ENCODE measurements around the genes STAMBPL1 and IFIT2.

DNA sequence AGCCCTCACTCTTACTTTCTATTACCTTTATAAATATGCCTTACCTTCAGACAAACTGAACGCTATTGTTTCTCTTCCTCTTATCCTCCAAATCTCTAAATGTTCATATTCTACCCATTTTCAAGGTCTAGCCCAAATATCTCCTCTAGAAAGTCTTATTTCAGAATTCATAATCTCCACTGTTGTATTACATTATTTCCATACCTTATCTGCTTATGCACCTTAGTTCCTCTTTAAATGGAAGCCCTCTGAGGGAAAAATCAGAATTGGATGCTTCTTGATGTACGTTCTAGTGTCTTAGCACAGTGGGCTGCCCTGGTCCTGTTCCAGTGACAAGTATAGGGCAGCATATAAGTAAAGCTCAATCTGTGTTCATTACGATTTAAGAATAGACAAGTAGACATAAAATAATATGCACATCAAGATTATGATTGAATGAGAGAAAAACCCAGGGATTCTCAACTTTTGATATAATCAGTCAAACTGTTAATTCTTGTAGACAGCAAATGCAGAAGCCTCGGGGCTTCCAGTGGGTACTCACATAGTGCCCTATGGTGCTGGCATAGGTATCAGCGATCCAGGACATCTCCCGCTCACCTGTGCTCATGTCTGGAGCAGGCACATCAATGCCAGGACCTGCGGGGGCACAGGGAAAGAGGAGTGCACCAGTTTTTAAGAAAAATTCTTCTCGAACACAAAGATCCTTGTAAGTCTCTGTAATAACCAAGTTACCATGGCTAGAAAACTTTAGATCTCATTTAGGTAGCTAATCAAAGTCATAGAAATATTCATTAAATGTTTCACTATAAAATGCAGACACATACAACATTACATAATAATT, 26.9 kb downstream of the GLUD1 start:
- PRO-cap, 2 experiments = no peak in any of the 2 experiments

DNA sequence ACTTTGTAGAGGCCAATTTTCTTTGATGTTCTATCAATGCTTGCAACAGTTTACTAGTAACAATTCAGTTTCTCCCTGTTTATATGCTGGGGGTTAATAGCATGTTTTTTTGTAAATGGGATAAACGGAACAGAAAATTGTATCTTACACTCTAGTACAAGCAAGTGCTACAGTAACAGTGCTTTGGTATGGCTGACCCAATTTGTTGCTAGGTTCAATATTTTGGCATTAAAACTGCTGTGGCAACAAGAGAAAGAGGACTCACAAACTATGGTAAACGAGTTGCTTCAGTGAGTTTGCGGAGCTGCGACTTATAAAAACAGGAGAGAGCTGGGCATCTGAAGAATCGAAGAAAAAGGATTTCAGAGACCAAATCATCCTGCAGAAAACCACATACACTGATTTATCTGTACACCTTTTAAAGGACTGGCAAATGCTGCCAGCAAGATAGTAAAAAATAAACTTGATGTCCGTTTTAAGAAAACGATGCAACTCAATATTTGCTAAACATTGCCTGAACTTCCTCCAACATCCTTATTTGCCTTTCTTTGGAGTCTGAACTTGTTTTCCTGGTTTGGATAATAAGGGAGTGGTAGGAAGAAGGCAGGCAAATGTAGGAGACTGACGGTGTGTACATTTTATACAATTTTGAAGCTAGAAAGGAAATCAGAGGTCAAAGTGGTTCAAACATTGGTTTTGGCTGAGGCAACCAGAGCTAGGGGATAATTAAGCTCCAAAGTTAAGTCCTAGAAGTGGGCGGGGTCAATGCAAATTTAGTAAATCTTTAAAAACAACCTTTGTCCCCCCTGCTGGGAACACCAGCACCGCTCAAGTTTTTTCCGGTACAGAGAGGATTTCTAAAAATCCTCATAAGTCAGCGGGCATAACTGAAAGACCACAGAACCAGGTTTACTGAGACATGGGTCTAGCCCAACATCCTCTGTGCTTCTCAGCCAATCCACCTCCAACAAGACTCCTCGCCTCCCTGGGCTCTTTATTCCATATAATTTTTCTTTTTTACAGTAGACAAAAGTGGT, 2.0 kb downstream of the GLUD1 start:
- PRO-cap, 2 experiments = peak in 2 of 2 experiments; most common plus-strand start position 898 of the sequence (in 2); most common minus-strand start position 177 of the sequence (in 1)

DNA sequence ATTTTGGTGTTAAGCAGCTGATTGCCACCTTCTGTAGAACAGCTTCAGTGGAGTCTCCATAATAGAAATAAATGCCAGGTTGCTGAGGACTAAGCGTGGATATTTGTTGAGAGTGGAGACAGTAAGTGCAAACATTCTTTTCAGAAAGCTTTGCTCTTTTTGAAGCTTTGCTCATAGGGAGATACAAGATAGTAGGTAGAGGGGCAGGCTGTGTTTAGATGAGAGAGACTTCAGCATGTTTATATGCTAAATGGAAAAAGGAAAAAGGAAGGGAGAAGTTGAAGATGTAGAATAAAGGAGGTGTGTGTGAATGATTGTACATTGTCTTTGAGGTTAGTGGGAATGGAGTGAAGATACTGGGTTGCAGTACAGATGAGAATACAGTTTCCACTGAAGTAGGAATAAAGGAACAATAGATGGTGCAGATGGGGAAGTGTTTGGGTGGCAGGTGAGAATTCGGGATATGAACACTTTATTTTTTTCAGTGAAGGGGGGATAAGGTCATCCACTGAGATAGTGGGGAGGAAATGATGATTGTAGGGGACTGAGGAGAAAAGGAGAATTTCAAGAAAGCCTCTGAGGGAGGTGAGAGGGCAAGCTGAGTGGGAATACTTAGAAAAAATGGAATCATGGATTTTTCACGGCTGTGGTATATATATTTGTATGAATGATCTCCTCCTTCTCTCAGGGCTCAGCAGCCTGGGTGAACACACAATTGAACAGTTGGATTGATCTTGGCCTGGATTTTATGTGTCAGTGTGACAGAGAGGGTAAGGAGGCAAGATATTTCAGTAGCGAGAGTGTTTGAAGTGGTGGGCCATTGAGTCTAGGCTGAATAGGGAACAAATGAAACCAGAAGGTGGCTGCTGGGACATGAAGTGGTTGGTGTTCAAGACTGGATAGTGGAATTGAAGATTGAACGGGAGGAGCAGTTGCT, 21.4 kb downstream of the SHLD2 start:
- PRO-cap, 2 experiments = no peak in any of the 2 experiments

DNA sequence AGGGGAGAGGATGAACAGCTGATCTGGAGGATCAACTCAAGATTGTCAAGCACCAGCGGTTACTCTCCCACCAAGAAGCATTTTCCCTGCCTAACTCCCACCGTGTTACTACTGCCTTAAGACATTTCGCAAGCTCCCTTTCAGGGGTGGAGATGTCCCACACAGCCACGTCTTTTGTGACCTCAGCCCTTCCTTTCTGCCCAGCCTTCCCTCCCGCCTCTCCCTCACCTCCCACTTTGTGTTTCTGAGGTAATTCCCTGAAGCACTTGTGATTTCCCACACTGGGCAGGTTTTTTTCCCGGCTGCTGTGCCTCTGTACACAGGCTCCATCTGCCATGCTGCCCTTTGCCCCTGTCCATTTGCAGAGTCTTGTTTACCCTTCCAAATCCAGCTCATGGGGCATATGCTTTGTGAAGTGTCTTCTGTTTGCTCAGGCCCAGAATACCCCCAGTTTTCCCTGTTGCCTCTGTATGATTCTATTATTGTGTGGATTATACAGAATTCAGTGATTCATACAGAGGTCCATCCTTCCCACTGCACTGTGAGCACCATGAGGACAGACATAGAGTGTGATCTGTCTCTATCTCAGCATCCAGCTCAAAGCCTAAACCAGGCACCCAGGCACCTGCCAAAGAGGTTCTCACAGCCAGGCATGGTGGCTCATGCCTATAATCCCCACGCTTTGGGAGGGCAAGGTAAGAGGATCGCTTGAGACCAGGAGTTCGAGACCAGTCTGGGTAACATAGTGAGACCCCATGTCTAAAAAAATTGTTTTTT, 40.8 kb upstream of the PAPSS2 start:
- PRO-cap, 2 experiments = no peak in any of the 2 experiments

DNA sequence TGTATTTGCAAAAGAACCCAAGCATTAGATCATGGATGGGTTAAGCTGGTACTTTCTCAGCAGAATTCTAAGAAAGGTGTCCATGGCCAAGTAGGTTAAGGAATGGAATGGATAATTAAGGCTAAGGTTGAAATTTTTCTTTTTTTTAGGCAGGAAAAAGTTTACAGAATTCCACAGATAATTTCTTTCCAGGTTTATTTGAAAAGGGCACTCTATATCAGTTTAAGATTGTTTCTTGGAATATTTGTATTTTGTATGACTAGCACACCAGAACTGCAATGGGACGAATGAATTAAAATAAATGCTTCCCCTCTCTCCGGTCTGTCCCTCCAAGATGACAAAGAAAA, 17.4 kb upstream of the PAPSS2 start:
- PRO-cap, 2 experiments = no peak in any of the 2 experiments

GRCh38 chr10:87721843-87722188, 62.1 kb downstream of the PAPSS2 start:
- PRO-cap, 2 experiments = no peak in any of the 2 experiments

- PRO-cap, 2 experiments = no peak in any of the 2 experiments
These were observed 154.3 kb downstream of the PTEN start for GRCh38 chr10:88017788-88018069.

DNA sequence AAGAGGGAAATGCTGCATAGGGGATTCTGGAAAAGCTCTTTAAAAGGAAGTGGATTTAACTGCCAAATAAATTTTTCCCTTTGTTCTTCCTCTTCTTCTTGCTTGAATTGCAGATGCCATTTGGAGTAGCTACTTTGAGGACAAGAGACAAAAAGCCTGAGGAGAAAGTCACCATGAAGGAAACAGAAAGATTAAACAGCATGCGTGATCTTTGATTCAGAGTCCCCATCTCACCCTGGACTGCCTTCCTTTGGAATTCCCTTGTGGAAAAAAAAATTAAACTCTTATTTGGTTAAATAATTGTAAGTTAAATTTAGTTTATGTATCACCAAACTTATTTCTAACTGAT, 194.4 kb downstream of the PTEN start:
- PRO-cap, 2 experiments = no peak in any of the 2 experiments

- PRO-cap, 2 experiments = no peak in any of the 2 experiments
These were observed 350.0 kb downstream of the RNLS start for GRCh38 chr10:88232888-88233664.

DNA sequence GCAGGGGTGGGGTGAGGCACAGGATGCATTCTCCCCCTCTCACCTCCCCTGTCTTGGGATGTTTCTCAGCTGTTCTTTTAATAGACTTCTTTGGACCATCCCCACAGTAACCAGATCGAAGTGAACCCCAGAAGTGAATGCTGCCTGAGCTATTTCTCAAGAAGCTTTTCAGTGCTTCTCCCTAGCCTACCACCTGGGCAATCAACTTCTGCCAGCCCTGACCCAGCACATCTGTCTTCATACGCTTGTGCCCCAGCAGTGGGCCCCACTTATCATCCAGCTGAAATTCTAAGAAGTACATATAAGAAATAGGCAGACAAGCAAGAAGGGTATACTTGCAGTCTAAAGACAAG, 83.6 kb downstream of the RNLS start:
- PRO-cap, 2 experiments = no peak in any of the 2 experiments

- PRO-cap, 2 experiments = no peak in any of the 2 experiments
These were observed 2.7 kb upstream of the LIPN start for GRCh38 chr10:88757032-88757560.

GRCh38 chr10:88879847-88880955, at the start of gene STAMBPL1:
Gene STAMBPL1 (plus strand): TSS chr10:88880245.
- PRO-cap, 2 experiments = peak in 2 of 2 experiments; most common plus-strand start chr10:88880665 (in 2); most common minus-strand start chr10:88880152 (in 2)

- PRO-cap, 2 experiments = no peak in any of the 2 experiments
These were observed 13.2 kb downstream of the ACTA2 start for GRCh38 chr10:88939384-88939752.

DNA sequence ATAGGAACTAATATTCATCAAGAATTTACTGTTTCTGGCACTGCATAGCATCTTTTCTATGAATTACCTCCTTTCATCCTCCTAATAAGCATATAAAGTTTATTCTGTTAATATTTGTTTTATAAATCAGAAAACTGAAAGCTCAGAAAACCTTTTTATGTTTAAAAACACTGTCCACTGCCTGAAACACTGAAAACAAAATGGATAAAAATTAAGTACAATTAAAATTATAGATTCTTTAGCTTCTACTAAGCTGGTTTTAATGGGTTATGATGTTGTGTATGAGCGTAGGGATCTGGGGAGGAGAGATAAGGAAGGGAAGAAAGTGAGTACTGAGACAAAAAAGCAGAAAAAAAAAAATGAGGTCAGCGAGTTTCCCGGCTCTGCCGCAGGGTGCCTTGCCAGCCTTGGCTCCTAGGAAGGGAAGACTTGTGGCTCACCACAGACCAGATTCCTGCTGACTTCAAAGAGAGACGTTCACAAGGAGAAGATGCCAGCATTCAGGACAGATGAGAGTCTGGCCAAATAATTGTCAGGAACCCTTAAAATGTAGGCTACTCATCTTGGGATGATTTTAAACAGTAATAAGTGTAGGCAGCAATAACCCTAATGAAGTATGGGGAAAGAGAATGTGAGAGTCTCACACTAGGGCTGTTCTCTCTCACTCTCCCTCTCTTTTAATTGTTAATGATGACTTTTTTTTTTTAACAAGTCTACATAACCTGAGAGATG, 11.5 kb upstream of the FAS start:
- PRO-cap, 2 experiments = no peak in any of the 2 experiments

DNA sequence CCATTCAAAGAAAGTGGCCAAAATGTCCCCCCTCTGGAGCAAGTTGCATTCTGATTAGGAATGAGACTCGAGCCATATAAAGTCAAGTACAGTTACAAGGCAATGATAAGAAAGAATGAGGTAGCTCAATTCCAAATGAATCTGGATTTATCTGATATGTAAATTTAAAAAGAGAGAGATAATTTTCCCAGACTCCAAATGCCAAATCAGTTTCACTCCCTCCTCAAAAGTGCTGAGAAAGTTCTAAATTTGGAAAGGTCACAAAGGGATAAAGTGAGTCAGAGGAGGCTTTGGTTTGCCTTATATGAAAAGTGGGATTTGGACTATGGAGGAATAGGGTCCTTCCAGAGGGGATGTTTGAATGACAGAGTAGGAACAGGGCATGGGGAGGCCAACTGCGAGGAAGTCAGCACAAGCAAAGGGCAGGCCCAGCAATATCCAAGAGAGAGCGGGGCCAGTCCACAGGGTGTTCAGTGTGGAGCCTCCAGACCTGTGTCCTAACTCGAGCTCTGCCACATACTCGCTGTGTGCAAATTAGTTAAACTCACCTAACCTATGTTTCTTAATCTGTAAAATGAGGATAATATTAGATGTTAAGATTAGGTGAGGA, 9.8 kb upstream of the FAS start:
- PRO-cap, 2 experiments = no peak in any of the 2 experiments

- PRO-cap, 2 experiments = no peak in any of the 2 experiments
These were observed 427 bp upstream of the FAS start for GRCh38 chr10:88990332-88990410.

DNA sequence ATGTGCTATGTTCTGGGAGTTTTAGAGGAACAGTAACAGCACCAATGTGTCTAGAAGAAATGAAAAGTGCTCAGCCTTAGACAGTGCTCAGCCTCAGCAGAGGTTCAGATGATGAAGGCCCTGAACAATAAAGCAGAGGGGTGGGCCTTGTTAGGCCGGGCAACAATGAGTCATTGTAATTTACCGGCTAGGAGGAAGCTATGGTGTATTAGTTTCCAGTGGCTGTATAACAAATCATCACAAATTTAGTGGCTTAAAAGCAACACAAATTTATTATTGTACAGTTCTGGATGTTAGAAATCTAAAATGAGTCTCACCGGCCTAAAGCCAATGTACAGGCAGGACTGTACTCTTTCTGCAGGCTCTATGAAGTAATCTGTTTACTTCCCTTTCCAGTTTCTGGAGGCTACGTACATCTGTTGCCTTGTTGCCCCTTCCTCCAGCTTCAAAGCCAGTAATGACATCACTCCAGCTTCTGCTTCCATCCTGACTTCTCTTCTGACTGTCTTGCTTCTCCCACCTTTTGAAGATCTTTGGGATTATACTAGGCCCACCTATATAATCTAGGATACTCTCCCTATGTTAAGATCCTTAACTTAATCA, 84.5 kb downstream of the CH25H start:
- PRO-cap, 2 experiments = no peak in any of the 2 experiments

GRCh38 chr10:89250648-89251668, 617 bp downstream of the LIPA start:
- PRO-cap, 2 experiments = no peak in any of the 2 experiments

GRCh38 chr10:89301649-89302573, at the start of gene IFIT2:
Gene IFIT2 (plus strand): TSS chr10:89302046.
- PRO-cap, 2 experiments = peak in 2 of 2 experiments; most common plus-strand start chr10:89302047 (in 1); most common minus-strand start chr10:89301871 (in 1)

GRCh38 chr10:89337498-89338044, 9.8 kb downstream of the IFIT3 start:
- PRO-cap, 2 experiments = peak in 2 of 2 experiments; most common plus-strand start chr10:89337792 (in 2)

Data from helper T cell (primary cell).